ENCODE data around the genes SULF2 and CSE1L.

- PRO-cap: no peak
Measured at GRCh38 chr20:47500967-47501382, 712 bp upstream of the NCOA3 start.

DNA sequence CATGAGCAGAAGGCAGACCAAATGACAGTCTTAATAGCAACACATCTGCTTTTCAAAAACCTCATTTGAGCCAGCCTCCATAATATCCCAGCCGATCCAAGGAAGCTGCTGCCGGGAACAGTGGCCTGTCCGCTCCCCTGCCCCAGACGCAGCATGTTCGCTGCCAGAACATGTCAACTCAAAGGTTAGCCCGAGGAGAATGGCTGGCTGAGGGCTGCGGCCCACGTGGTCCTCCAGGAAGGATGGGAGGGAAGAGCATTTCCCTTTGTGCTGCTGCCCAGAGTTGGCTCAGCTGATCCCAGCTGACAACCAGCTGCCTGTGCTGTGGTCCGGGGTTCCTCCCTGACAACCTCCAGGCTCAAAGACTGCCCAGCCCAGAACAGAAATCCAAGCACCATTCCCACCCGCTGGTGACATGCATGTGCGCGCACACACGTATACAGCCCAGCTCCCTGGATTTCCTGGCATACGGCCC, 102.9 kb downstream of the SULF2 start:
- PRO-cap: no peak

DNA sequence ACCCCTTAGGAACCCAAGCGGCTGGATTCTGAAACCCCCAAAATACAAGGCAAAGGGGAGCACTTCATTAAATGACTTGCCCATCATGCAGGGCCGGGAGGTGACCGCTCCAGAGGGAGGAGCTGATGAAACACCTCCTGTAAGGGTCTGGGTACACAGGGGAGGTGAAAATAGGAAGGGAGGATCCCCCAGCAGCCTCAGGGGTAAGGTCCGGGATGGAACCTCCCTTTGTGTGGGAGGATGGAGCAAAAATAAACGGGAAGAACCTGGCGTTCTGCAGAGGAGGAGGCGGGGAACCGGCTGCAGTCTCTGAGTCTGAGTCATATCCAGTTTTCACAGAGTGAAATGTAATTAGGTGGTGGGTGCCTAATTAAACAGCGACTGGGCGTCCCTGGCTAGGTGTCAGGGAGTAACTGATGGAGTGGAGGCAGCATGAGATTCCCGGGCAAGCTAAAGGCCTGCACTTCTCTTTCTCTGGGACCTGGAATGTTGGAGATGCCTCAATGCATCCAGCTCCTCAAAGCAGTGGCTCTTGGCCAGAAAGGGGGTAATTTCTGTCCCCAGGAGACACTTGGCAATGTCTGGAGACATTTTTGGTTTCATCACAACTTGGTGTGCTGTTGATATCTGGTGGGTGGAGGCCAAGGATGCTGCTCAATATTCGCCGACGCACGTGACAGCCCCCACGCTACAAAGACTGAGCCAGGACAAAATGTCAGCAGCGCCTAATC, 80.1 kb downstream of the SULF2 start:
- PRO-cap: no peak

GRCh38 chr20:47714443-47715057, 70.7 kb downstream of the SULF2 start:
- PRO-cap: no peak

- PRO-cap: no peak
Measured at GRCh38 chr20:47784955-47785837, at the start of gene SULF2. Gene SULF2 (minus strand): TSS chr20:47785481.

GRCh38 chr20:48624893-48626026, 202.5 kb downstream of the PREX1 start:
- PRO-cap: no peak

- PRO-cap: no peak
Measured at GRCh38 chr20:48642463-48642848, 185.3 kb downstream of the PREX1 start.

GRCh38 chr20:48647415-48648195, 180.2 kb downstream of the PREX1 start:
- PRO-cap: no peak

- PRO-cap: no peak
Measured at GRCh38 chr20:48706813-48707479, 120.9 kb downstream of the PREX1 start.

- PRO-cap: no peak
Measured at GRCh38 chr20:48739347-48740017, 88.3 kb downstream of the PREX1 start.

- PRO-cap: no peak
Measured at GRCh38 chr20:48750463-48750877, 77.3 kb downstream of the PREX1 start.

DNA sequence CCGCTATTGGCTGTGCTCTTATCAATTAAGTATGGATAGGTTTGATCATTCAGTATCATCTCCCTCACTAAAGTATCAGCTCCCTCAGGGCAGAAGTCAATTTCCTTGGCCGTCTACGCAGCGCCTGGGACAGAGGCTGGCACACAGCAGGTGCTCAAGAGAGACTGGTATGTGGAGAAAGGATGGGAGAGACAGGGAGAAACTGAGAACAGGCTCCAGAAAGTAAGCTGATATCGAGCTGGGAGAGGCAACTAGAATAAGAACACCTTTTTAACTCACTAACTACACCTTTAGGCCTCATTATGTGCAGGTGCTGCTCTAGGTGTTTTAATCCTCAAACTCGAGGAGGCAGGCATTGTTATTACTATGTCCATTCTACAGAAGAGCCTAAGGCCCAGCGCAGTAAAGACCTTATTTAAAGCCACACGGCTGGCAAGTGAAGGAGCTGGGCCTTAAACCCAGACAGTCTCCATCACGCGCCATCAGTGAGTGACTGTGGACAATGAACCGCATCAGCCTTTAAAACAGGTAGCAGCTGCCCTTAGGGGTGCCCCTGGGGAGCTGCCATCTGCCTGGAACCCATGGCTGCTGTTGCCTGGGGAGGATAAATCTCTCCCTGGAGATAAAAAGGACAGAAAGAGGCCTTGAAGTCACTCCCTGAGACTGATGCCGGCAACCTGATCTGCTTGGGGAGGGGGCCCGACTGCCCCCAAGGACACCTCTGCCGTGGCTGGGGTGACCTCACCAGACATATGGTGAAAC, 73.7 kb downstream of the PREX1 start:
- PRO-cap: no peak

DNA sequence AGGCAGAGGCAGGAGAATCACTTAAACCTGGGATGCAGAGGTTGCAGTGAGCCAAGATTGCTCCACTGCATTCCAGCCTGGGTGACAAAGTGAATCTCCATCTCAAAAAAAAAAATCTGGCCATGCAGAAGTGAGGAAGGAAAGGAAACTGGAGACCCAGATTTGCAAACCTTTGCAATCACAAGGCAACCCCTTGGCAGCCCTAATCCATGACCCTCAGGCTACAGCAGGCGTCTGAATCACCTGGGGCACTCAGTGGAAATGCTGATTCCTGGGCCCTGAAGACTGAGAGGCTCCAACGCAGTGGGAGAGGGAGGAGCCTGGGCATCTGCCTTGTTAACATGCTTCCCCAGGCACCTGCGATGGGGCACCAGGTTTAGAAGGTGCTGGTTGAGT, 57.2 kb downstream of the PREX1 start:
- PRO-cap: no peak

DNA sequence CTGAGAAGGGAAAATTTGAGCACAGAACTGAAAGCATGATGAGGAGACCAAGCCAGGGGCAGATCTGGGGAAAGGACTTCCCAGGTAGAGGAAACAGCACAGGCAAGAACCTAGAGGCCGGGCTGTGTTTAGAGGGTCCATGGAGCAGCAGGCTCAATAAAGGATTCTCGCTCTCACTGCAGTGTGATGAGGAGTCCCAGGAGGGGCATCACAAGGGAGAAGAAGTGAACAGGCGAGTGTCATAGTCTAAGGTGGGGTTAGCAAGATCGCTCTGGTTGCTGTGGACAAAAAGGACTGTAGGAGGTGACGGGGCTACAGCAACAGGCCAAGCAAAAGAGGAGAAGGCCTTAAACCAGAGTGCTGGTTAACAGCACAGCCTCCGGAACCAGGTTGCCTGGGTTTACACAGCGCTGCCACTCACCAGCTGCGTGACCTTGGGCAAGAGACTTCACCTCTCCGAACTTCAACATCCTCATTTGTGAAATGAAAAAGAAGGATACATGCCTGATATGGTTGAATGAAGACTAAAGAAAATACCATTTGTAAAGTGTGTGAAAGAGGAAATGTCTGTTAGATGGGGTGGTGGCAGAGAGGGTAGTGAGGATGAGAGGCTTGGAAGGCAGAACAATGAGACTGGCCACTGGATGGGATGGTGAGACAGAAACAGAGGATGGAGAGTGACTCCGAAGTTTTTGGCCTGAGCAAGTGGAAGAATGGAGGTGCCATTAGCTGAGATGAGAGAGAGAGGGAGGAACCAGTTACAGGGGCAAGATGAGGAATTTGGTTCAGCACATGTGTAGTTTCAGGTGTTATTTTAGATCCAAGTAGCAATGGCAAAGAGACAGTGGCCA, 44.9 kb downstream of the PREX1 start:
- PRO-cap: no peak

DNA sequence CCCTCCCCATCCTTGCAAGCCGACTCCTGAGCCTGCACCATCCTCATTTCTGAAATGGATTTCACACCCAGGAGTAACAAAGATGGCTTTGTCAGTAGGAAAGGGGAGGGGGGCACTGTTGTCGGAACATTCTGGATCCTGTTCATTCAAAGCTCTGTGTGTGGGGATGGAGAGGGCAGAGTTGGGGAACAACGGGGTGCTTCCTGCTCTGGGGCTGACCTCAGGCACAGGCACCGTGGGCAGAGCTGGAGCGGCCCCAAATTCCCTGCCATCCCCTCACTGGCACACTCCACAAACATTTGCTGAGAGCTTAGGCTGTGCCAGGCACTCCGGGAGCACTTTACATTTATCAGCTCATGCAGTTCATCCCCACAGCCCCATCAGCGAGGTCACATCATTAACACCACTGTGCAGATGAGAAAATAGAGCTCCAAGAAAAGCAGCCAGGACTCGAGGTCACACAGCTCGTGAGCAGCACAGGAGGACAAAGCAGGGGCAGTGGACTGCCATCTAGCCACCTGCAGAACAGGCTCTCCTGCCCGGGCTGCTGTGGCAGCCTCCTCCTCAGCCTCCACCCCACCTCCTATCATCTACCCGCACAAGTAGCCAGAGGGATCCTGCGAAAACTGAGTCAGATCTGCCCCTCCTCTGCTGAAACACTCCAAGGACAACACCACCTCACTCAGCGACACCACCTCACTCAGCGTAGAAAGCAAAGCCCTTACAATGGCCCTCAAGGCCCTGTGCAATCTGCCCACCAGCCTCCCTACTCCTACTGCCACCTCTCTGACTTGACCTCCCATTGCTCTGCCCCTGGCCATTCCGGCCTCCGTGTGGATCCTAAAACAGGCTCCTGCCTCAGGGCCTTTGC, 19.6 kb downstream of the PREX1 start:
- PRO-cap: no peak

DNA sequence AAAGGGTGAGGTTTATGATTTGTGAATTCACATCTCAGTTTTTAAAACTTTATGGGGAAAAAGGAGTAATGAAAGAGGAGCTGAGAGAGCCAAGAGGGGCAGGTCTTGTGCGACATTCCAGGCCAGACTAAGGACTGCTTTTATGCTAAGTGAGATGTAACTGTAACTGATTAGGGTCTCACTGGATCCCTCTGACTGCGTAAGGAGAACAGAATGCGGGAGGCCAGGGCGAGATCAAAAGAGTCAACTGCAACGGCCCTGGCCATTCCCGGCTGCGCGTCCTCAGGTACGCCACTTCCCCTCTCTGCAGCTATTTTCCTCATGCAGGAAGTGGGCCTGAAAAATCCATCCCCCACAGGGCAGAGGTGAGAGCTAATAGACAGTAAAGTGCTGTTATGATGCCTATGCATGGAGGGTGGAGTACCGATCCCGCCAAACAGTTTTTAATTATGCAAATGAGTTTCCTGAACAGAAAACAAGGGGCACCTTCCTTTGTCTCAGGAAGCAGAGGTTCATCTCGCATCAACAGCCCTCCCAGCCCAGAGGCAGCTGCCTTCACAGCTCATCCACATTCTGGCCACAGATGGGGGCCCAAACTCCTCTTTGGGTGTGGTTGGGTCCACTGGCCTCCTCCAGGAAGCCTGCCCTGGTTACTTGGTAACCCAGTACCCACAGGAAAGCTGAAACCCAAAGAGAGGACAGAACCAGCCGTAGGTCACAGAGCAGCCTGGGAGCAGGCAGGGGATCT, 9.3 kb downstream of the PREX1 start:
- PRO-cap: no peak

DNA sequence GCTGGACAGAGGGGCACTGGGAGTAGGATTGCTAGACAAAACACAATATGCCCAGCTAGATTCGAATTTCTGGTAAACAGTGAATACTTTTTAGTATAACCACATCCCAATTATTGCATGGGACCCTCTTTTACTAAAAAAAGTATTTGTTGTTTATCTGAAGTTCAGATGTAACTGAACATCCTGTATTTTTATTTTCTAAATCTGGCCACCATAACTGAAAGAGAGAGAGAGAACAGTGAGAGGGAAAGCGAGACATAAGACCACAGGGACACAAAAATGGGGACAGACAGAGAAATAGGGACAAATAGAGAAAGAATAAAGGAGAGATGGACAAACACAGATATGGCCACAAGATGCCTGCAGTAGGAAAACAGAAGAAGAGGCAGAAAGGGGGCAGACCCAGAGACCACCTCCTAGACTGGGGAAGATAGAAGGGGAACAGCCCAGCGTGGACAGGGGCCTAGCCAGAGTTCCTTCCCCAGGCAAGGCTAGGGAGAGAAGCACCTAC, 7.7 kb upstream of the ARFGEF2 start:
- PRO-cap: no peak

DNA sequence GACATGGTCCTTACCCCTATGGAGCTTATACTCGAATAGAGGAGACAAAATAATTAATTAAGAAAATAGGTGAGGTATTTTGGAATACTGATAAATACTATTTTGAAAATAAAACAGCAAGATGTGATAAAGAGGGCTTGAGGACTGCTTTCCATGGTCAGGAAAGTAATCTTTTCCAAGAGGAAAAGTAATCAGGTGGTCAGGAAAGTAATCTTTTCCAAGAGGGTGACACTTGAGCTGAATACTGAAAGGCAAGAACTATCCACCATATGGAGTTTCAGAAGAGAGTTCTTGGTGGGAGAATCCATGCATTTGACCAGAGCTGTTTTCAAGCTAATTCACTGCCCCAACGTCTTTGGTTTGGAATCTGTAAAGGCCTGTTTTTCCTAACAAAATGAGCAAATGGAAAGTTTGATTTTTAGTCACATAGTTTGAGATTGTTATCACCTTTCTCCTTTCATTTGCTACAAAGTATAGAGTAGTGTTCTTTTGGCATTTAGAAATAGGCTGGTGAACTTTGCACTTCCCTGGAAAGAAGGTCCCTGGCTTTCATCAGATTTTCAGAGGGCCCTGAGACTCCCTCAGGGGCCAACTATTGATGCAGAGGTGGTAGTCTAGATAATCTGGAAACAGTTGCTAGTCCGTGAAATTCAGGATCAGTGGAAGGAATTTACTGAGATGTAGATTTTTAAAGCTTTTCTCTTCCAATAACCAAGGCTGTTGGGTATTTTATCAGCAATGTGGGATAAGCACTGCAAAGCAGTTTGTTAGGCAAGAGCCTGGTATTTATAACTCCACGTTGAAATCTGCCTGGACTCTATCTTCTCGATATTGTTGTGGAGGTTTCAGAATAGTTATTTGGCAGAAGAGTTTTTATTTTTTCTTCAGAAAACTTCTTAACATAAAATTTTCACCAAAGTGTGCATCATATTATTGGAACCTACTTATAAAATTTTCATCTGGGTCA, 1.6 kb downstream of the ARFGEF2 start:
- PRO-cap: no peak

DNA sequence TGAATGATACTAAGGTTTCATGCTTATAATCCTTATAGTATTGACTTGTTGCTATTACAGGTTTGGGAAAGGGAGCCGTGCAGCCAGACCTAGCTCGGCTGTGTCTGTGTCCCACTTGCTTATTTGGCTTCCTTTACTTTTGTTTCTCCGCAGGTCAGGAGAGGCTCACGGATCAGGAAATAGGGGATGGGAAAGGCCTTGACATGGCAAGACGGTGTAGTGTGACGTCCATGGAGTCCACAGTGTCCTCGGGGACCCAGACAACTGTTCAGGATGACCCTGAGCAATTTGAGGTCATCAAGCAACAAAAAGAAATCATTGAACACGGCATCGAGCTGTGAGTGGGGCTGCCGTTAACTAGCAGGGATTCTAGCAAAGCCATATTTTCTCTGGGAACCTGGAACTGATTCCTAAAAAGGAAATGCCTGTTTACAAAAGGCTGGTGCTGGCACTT, 54.4 kb downstream of the ARFGEF2 start:
- PRO-cap: no peak

GRCh38 chr20:49045371-49046431, at the start of gene CSE1L:
Gene CSE1L (plus strand): TSS chr20:49046312.
- PRO-cap: bidirectional peak, plus-strand start at chr20:49046320, minus-strand start at chr20:49046204